Stomach (tissue), 7 donors: ENCODE data around the gene SMURF1.

DNA sequence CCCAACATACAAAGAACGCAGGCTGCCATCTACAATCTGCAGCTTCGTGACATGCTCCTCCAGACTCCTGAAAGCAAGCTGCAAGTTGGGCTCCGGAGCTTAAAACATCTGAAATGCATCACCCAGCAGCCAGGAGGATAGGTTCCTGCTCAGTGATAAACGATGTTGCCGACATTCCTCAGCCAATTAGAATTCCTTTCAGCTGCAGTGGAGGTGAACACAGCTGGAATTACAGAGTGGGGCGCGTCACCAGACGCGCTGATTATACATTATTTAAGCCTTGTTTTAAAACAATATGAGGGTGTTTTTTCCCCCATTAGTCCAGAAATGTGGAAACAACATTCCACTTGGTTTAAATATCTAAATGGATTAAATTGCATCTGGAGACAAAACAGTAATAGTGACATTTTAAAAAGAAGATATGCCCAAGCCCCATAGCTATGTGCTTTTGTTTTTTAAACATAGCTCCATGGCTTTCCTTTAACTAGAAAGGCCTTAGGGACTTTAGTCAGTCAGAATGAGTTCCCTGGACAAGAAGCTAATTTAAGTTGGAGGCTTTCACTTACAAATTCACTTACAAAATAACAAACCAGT is 6.3 kb downstream of the SMURF1 start:
- PRO-cap, result no peak
- RAMPAGE, long total RNA, 5 experiments, result no peak in any of the 5 experiments
- RRBS, result no CpG with 5 or more reads among the region's 9 CpGs

GRCh38 chr7:99143958-99144835 is at the start of gene SMURF1:
Gene SMURF1, minus strand, starts transcription at chr7:99144108.
- PRO-cap, result bidirectional peak, plus-strand start at chr7:99144192, minus-strand start at chr7:99144108
- RAMPAGE, long total RNA, 5 experiments, result start-site peak on the plus strand in 1 of 5 experiments, at chr7:99144197-99144225 at its widest, 6 reads per replicate
- RRBS, result under 1% methylated on average over 48 of the region's 81 CpGs

DNA sequence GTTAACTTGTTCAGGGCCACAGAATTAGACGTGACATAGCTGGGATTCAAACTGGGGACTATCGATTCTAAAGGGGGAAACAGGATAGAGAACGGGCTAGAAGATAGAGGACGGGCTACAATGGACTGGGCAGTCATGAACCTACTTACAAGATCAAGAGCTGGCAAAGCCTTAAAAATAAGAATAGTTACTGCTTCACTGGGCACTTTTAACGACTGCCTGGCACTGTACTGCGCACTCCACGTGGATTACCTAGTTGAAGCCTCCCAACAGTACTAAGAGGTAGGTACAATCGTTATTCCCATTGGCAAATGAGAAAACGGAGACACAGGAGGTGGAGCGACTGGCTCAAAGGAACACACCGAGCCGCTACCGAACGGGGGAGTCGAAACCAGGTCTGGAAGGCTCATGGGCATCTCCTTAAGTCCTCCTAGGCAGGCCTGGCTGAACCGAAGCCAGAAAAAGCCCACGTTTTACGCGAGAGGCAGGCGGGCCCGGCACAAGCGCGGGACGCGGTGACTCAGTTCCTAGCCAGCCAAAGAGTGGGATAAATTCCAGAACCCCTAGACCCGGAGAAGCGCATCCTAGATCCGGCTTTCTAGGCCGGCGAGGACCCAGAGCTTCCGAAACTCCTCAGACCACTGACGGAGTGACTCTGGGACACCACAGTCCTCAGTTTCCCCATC is 561 bp downstream of the PDAP1 start:
- PRO-cap, result no peak
- RAMPAGE, long total RNA, 5 experiments, result no peak in any of the 5 experiments
- RRBS, result 2% methylated on average over 9 of the region's 32 CpGs

DNA sequence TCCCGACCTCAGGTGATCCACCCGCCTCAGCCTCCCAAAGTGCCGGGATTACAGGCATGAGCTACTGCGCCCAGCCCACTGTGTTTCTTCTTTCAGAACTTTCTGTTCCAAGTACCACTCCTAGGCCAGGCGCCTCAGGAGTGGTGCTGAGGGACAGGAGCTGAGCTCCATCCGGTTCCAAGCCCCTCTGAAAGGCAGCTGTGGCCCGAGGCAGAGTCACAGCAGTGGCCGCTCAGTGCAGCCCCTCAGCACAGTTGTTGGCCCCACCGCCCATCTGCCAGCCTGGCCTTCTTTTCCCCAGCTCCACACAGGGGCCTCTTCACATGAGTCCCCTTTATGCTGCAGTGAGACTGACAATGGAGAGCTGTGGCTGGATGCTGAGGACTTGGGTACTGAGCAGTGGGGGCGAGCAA is 9.4 kb downstream of the BUD31 start:
- PRO-cap, result no peak
- RAMPAGE, long total RNA, 5 experiments, result no peak in any of the 5 experiments
- RRBS, result 95% methylated on average over 1 of the region's 10 CpGs

- PRO-cap, result no peak
- RAMPAGE, long total RNA, 5 experiments, result no peak in any of the 5 experiments
- RRBS, result 86% methylated on average over 5 of the region's 30 CpGs
These were observed 8.1 kb downstream of the ATP5MF start for GRCh38 chr7:99457563-99458638.

DNA sequence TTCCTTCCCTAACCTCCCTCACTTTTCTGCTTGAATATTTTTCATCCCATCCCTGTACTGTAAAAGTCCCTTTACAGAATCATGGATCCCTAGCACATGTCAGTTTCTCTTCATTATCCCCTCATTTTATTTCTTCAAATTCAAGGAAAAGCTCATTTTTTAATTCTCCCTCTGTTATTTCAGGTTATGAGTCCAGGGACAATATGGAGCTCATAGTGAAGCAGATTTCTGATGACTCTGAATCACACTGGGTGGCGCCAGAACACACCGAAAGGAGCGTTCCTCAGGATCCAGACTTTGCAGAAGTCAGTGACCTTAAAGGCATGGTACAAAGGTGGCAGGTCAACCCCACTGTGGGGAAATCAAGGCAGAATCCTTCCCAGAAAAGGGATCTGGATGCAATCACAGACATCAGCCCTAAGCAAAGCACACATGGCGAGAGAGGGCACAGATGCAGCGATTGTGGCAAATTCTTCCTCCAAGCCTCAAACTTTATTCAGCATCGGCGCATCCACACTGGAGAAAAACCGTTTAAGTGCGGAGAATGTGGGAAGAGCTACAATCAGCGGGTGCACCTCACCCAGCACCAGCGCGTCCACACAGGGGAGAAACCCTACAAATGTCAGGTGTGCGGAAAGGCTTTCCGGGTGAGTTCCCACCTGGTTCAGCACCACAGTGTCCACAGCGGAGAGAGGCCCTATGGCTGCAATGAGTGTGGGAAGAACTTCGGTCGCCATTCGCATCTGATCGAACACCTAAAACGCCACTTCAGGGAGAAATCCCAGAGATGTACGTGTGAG is 21.4 kb downstream of the ZKSCAN5 start:
- PRO-cap, result no peak
- RAMPAGE, long total RNA, 5 experiments, result start-site peak on the plus strand in 2 of 5 experiments, centred at positions 319 to 685 of the sequence, 5 to 11 reads per replicate
- RRBS, result no CpG with 5 or more reads among the region's 21 CpGs

- PRO-cap, result no peak
- RAMPAGE, long total RNA, 5 experiments, result no peak in any of the 5 experiments
- RRBS, result no CpG with 5 or more reads among the region's 16 CpGs
These were observed 21.1 kb downstream of the CYP3A5 start for GRCh38 chr7:99658419-99659324.

DNA sequence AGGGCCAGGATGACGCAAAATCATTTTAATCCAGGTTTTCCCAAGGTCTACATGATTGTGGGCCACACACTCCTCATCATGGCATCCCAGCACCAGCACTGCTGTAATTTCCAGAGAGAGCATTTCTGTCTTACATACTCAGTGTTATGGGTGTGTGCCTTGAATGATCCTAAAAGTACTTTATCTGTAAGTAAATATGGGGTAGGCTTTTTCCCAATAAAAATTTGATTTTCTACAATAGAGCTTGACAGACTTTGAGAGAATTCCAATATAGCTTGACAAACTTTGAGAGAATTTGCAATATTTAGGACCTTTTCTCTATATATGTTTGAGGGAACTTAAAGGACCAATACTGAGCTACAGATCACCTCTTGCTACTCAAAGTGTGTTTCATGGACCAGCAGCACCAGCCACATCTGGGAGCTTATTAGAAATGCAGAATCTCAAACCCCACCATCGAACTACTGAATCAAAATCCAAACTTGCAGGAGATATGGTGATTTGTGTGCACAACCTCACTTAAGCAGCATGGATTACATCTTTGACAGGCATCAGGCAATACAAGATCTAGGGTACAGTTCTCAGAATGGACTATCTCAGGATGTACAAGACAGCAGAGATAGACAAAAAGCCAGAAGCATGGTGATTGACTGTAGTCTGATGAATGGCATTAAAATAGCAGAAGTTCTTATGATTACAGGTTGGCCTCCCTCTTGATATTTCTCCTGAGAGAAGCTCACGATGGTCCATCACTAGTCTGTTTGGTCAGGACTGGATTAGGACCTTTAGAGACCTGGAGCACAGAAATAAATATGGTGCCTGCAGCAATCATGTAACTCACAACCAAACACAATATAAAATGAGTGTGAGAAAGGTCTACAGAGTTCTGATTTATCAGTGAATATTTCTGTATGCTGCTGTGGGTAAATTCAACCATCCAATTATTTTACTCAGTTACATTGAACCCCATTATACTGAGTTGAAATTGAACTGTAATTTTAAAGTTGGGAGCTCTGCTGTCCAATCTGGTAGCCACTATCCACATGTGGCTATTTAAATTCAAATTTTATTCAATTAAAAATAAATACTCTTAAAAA is 18.6 kb downstream of the CYP3A5 start:
- PRO-cap, result no peak
- RAMPAGE, long total RNA, 5 experiments, result no peak in any of the 5 experiments
- RRBS, result no CpG with 5 or more reads among the region's 3 CpGs

- PRO-cap, result no peak
- RAMPAGE, long total RNA, 5 experiments, result no peak in any of the 5 experiments
- RRBS, result no CpG with 5 or more reads among the region's 4 CpGs
These were observed 6.2 kb downstream of the CYP3A5 start for GRCh38 chr7:99673525-99674057.

- PRO-cap, result no peak
- RAMPAGE, long total RNA, 5 experiments, result no peak in any of the 5 experiments
- RRBS, result no CpG with 5 or more reads among the region's 3 CpGs
These were observed 14.6 kb downstream of the CYP3A7 start for GRCh38 chr7:99720331-99720801.

DNA sequence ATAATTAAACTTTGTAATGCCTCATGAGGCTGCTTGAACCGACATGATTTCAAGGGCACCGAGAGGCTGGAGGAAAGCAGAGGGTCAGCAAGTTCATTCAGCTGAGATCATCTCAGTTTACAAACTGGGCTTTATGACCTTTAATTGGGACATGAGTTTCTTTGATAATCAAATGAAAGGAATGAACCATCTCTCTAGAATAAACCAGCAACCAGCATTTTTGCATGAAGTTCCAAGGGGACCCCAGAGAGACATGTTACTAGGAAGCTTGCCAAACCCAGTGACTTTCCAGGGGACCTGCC is 7.8 kb upstream of the CYP3A4 start:
- PRO-cap, result no peak
- RAMPAGE, long total RNA, 5 experiments, result no peak in any of the 5 experiments
- RRBS, result no CpG with 5 or more reads among the region's 2 CpGs

- PRO-cap, result no peak
- RAMPAGE, long total RNA, 5 experiments, result no peak in any of the 5 experiments
These were observed 4.8 kb upstream of the CYP3A43 start for GRCh38 chr7:99823014-99823405.

GRCh38 chr7:99823969-99824657 is 3.7 kb upstream of the CYP3A43 start:
- PRO-cap, result no peak
- RAMPAGE, long total RNA, 5 experiments, result no peak in any of the 5 experiments
- RRBS, result no CpG with 5 or more reads among the region's 4 CpGs

DNA sequence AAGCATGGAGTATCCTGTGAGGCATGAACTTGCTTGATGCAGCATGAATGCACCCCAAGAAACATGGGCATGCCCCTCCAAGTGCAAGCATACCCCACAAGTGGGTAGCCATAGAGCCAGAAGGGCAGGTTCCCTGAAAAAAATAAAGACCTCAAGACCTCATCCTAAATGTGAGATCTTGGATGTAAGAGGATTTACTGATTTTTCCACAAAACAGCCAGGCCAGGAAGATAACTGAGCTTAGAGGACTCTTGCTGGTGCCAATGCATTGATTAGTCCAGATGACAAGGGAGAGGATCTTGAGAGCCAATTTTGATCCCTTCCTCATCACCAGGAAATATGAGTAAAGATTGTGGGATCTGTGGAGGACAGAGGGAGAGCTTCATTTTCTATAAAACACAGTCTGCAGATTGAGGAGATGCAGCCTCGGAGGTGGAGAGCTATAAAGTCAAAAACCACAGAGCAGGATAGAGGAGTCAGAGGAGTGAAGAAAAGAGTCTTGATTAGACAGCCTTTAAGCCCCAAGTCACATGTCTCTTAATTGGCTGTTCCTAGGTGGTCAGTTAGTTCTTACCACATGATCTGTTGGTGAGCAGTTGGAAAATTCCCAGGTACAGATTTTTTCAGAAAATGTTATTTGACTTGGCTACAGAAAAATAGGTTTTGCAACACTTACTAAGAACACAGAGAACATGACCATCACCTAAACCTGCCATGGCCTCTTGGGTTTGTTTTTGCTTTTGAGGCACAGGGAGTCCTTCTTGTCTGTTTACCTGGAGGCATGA is 921 bp upstream of the CYP3A43 start:
- PRO-cap, result no peak
- RAMPAGE, long total RNA, 5 experiments, result no peak in any of the 5 experiments
- RRBS, result no CpG with 5 or more reads among the region's 1 CpG

GRCh38 chr7:99901466-99902289 is 17.7 kb downstream of the TRIM4 start:
- PRO-cap, result no peak
- RAMPAGE, long total RNA, 5 experiments, result start-site peak on the minus strand in 2 of 5 experiments, at chr7:99901577-99902134 at its widest, 7 to 11 reads per replicate
- RRBS, result no CpG with 5 or more reads among the region's 15 CpGs

GRCh38 chr7:99943533-99944788 is 14.5 kb upstream of the GJC3 start:
- PRO-cap, result no peak
- RAMPAGE, long total RNA, 5 experiments, result no peak in any of the 5 experiments
- RRBS, result no CpG with 5 or more reads among the region's 16 CpGs

GRCh38 chr7:100070539-100071258 is 10.8 kb downstream of the ZNF3 start:
- PRO-cap, result no peak
- RAMPAGE, long total RNA, 5 experiments, result start-site peak on the minus strand in 1 of 5 experiments, at chr7:100070964-100071144 at its widest, 8 reads per replicate
- RRBS, result no CpG with 5 or more reads among the region's 16 CpGs

- PRO-cap, result no peak
- RAMPAGE, long total RNA, 5 experiments, result start-site peak on the minus strand in 4 of 5 experiments, at chr7:100070836-100072222 at its widest, 5 to 40 reads per replicate
- RRBS, result no CpG with 5 or more reads among the region's 13 CpGs
These were observed 9.9 kb downstream of the ZNF3 start for GRCh38 chr7:100071259-100072357.

DNA sequence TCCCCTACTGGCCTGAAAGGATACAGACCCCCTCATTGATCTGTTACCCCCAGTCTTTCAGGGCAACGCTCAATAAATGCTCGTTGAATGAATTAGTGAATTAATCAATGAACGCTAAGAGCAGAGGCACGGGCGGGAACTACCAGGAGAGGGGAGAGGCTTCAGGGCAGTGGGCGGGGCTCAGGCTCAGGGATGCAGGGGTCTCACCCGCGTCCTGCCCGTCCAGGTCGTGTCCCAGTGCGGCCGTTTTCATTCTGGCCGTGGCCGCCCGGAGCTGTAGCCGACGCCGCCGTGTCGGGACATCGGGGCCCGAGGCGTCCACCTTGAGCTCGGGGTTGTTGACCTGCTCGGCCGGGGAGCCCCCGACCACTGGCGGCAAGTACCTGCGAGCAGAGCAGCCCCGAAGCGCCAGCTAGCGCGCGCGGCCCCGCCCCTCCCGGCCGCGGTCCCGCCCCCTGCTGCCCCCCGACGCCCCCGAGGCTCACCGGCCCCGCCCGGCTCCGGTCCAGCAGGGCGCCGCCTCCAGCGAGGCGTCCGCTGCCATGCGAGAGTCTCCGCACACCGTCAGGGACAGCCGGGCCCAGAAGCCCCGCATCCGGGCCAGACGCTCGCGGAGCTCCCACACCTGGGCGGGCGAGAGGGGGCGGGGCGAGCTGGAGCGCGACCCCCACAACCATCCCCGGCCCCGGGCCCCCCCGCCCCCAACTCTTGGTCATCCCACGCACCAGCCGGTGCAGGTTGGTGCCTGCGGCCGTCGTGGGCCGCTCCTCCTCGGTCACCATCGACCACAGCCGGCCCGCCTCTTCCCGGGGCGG is 2.8 kb upstream of the GAL3ST4 start:
- PRO-cap, result no peak
- RAMPAGE, long total RNA, 5 experiments, result no peak in any of the 5 experiments
- RRBS, result 3% methylated on average over 54 of the region's 82 CpGs

GRCh38 chr7:100345707-100346248 is 12.1 kb upstream of the PILRB start:
- PRO-cap, result no peak
- RAMPAGE, long total RNA, 5 experiments, result start-site peak on the plus strand in 3 of 5 experiments, at chr7:100345890-100346266 at its widest, 32 to 92 reads per replicate
- RRBS, result no CpG with 5 or more reads among the region's 7 CpGs